ENCODE measurements around a stretch of chr10.

- RRBS, result no CpG with 5 or more reads among the region's 5 CpGs
Observed at GRCh38 chr10:112385057-112385690, 11.3 kb downstream of the ACSL5 start.

- RRBS, result no CpG with 5 or more reads among the region's 8 CpGs
Observed at GRCh38 chr10:112394416-112394998, 20.6 kb downstream of the ACSL5 start.

- RRBS, result no CpG with 5 or more reads among the region's 10 CpGs
Observed at GRCh38 chr10:112526929-112527327, 79.9 kb downstream of the VTI1A start.

DNA sequence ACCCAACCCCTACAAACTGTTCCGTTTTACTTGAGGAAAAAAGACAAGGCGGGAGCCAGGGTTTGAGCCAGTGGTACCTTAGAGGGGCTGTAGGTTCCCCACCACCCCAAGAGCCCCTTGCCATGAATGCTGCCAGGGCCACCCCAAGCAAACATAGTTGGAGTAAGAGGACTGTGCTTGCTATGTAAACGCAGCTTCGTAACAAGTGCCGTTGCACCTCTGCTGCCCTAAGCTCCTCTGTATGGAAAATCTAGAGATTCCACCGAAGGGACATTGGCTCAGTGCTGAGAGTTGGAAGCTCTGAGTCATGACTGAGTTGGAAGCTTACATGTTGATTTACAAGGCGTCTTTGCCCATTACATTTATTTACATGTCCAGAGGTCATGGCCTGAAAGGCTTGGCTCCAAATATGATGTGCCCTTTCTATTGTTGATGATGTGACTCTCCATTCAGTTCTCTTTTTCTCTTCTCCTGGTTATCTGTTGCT lies 233.2 kb upstream of the TCF7L2 start:
- RRBS, result no CpG with 5 or more reads among the region's 7 CpGs

- RRBS, result no CpG with 5 or more reads among the region's 4 CpGs
Observed at GRCh38 chr10:112752082-112752725, 197.8 kb upstream of the TCF7L2 start.

DNA sequence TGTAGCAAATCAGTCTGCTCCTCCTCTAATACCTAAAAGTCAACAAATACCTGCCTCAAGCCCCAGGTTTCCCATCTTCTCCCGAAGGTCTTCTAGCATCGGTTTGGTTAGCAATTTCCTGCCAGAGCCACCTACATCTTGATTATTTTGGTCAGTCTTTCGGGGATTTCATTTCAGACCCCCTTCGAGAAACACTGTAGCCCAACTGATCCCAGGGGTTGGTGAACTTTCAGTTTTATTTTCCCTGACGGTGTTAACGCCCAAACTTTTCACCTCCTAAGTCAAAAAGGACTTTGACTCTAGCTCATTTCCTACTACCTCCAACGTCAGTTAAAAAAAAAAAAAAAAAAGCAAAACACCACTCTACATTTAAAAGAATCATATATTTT lies 999 bp upstream of the TCF7L2 start:
- RRBS, result no CpG with 5 or more reads among the region's 7 CpGs

DNA sequence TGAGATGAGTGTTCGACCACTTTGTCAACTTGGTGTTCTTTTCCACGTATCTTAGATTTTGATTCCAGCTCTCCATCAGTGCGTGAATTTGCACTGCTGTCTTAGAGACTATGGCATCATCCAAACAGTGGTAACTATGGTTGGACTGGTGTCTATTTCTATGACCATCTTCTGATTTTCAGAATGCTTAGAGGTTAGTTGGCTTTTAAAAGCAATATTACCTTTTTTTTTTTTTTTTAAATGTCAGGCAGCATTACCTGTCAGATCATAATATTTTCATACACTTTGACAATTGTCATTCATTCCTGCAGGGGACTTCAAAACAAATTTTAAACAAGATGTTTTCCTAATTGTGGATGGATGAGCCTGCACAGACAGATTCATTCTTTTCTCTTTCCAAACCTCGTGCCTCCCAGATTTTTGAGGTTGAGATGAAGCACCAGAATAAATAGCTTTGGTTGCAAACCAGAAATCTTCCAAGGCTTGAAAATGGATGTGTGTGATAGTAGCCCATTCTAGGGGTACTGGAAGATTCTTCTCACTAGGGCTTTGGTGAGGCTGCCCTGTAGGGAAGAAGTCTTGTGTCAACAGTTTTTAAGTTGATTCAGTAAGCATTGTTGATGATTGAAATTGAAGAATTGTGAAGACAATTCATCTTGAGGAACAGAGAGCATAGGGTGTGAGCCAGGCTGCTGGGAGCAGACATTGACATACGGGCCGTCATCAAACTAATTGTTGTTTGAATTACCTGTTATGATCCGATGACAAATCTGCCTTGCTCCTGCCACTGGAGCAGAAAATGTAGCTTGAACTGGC lies 26.9 kb downstream of the TCF7L2 start:
- RRBS, result no CpG with 5 or more reads among the region's 7 CpGs

- RRBS, result no CpG with 5 or more reads among the region's 14 CpGs
Observed at GRCh38 chr10:113052921-113053605, 103.0 kb downstream of the TCF7L2 start.

DNA sequence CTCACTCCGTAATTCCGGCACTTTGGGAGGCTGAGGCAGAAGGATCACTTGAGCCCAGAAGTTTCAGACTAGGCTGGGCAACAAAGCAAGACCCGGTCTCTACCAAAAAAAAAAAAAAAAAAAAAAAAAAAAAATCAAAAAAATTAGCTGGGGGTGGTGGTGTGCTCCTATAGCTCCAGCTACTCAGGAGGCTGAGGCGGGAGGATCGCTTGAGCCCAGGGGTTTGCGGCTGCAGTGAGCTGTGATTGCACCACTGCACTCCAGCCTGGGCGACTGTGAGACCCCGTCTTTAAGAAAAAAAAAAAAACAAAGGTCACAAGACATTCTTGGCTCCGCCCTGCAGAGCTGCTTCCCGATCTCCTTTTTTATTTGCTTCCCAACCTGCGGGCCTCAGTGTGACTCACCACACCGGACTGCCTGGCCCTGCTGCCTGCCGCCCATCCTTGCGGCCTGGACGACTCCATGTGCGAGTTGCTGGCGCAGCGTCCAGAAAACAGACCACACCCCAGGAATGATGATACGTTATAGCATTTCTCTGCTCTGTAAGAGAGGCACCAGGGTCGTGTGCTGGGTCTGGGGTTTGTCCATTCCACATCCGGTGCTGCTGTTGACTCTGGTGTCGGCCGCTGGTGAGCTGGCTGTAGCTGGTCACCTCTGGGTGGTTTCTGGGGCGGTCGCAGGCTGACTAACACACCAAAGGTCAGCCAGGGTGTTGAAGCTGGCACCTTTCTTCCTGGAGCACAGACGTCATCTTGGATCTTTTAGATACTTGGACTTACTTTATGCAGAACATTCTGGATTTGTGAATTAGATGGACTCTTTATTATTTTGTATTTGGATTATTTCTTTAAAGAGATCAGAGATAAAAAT lies 123.6 kb downstream of the TCF7L2 start:
- RRBS, result 19% methylated on average over 1 of the region's 26 CpGs

DNA sequence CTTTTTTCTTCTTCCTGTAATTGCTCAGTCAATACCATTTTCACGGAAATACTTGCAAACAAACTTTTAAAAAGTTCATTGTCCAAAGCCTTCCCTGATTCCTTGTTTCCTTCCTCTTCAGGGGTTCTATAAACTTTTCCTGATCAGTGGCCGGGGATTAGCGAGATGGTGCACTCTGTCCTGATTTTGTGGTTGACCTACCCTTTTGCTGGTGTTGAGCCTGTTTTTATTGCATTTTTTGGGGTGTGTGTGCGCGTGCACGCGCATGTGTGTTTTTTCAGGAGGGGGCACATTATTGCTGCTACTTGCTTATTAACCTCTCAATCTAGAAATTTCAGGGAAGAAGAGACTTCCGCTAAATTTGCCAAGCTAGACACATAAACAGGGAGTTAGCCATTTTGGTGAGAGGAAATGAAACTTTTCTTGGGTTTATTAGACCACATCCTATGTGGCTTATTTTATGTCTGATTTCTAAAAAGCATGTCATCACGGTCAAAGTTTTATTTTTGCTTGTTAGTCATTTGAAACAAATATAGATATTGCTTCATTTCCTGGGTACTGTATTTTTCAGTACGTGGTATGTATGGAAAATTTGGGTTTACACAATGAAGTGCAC lies 143.9 kb downstream of the TCF7L2 start:
- RRBS, result no CpG with 5 or more reads among the region's 10 CpGs

DNA sequence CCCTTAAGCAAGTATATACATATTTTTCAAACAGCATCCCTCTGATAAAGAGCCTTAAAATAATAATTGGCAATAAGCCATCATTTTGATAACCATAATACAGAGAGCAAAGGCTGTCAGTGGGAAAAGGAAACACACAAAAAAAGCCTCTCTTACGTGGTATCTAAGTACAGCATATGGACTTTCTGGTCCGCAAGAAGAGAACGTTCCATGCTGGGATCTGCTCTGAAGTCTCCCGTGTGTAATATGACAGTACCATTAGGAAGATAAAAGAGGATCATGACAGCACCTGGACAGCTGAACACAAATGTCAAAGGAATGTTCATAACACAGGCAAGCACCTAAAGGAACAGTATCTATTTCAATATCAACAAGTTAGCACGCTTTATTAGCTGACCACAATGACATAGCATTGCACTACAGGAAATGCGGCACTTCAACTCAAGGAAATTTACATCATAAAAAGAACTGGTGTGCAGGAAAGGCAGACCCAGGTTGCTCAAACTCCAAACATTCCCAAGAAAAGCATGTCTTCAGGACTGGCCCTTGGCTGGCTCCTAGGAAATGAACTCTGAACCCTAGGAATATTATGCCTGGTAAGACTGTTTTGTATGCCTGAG lies 9.8 kb downstream of the DCLRE1A start:
- RRBS, result no CpG with 5 or more reads among the region's 6 CpGs

GRCh38 chr10:113876329-113877442 lies 22.2 kb downstream of the NHLRC2 start:
- RRBS, result no CpG with 5 or more reads among the region's 10 CpGs

- RRBS, result no CpG with 5 or more reads among the region's 8 CpGs
Observed at GRCh38 chr10:113912555-113913335, 58.3 kb downstream of the NHLRC2 start.

- RRBS, result no CpG with 5 or more reads among the region's 19 CpGs
Observed at GRCh38 chr10:113960099-113961278, 83.2 kb upstream of the ADRB1 start.

GRCh38 chr10:114303927-114304522 lies 65.0 kb downstream of the VWA2 start:
- RRBS, result no CpG with 5 or more reads among the region's 14 CpGs

- RRBS, result no CpG with 5 or more reads among the region's 13 CpGs
Observed at GRCh38 chr10:114489564-114490367, 85.5 kb upstream of the AFAP1L2 start.

GRCh38 chr10:114532230-114532709 lies 125.8 kb downstream of the ABLIM1 start:
- RRBS, result no CpG with 5 or more reads among the region's 6 CpGs

DNA sequence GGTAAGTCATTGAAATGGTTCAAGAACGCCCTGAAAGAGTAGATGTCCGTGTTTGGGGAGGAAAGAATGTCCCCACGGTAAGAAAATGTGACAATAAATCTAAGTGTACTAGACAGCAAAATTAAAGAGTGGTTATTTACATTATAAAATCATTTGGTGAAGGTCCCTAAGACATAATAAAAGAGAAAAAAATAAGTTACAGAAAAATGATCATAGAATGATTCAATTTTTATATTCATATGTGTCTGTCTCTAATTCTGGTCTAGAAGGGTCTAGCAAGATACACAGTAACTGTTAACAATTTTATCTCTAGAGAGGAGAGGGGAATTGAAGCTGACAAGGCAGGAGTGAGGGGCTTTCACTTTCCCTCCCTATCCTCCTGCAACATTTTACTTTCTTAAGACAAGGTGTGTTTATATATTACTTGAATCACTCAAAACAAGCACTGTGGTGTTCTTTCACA lies 27.3 kb downstream of the ABLIM1 start:
- RRBS, result no CpG with 5 or more reads among the region's 3 CpGs

GRCh38 chr10:114706375-114706813 lies 48.3 kb upstream of the ABLIM1 start:
- RRBS, result no CpG with 5 or more reads among the region's 4 CpGs

- RRBS, result no CpG with 5 or more reads among the region's 4 CpGs
Observed at GRCh38 chr10:114825406-114825983, 3.9 kb downstream of the FHIP2A start.

All from UCH-1 (cell line).